ENCODE measurements around a stretch of chr15.

- PRO-cap, 3 experiments: peak in 1 of 3 experiments; most common plus-strand start chr15:84633320 (in 1); most common minus-strand start chr15:84633179 (in 1)
- RAMPAGE, long total RNA: no peak
These were observed 20.9 kb downstream of the WDR73 start for GRCh38 chr15:84633115-84633719.

DNA sequence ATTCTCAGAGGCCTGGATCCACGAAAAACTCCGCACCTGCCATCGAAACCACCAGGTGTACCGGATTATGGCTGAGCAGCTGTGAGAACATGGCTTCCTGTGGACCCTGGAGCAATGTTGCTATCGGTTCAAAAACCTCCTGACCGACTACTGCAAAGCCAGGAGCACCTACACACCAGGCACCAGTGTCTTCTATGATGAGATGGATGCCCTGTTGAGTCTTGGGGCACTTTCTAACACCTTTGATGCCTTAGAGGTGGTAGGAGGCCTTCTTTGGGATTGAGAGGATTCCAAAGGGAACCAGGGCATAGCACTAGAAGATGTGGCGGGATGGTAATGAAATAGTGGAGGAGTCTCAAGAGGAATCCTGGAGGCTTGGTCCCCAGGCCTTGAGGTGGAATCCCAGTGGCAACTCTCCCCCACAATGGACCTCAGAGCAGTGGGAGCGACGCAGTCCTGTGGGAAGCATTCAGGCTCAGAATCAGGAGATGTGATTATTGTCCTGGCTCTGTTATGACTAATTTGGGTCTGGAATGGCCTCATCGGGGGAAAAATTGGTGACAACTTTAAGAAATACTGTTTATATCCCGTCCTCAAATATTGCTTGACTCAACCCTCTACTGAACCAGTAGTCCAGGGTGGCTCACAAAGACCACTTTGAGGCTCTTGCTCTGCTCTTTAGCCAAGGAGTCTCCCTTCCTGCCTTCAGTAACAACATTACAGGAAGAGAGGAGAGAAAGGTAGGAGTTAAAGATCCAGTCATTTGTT is 14.1 kb downstream of the WDR73 start:
- PRO-cap, 3 experiments: no peak in any of the 3 experiments
- RAMPAGE, long total RNA: no peak

DNA sequence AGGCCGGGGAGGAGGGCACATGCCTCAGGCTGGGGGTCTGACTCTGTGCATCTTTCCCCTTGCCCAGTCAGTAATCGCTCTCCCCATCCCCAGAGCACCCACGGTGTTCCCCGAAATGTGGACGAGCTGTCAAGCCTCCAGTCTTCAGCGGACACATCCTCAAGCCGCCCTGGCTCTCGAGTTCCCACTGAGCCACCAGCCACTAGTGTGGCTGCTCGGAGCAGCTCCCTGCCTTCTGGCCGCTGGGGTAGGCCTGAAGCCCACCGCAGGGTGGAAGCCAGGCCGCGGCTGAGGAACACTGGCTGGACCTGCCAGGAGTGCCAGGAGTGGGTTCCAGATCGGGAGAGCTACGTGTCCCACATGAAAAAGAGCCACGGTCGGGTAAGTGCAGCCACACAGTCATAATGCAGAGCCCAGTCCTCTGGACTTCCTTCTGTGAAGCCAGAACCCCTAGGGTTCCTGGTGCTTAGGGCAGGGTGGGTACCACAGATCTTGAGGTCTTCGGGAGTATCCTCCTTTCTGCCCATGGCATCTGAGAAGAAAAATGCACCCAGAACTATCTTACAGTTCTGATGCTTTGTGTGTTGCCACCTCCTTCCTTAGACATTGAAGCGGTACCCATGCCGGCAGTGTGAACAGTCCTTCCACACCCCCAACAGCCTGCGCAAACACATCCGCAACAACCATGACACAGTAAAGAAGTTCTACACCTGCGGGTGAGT is 18.5 kb upstream of the ALPK3 start:
- PRO-cap, 3 experiments: no peak in any of the 3 experiments
- RAMPAGE, long total RNA: no peak

GRCh38 chr15:84817477-84817703 is 234 bp downstream of the ALPK3 start:
- PRO-cap, 3 experiments: no peak in any of the 3 experiments
- RAMPAGE, long total RNA: no peak

GRCh38 chr15:85097506-85098167 is 116.0 kb downstream of the PDE8A start:
- PRO-cap, 3 experiments: no peak in any of the 3 experiments
- RAMPAGE, long total RNA: no peak

- PRO-cap, 3 experiments: no peak in any of the 3 experiments
- RAMPAGE, long total RNA: no peak
These were observed 118.3 kb downstream of the PDE8A start for GRCh38 chr15:85099810-85100454.

GRCh38 chr15:85100997-85102060 is 119.7 kb downstream of the PDE8A start:
- PRO-cap, 3 experiments: no peak in any of the 3 experiments
- RAMPAGE, long total RNA: no peak

DNA sequence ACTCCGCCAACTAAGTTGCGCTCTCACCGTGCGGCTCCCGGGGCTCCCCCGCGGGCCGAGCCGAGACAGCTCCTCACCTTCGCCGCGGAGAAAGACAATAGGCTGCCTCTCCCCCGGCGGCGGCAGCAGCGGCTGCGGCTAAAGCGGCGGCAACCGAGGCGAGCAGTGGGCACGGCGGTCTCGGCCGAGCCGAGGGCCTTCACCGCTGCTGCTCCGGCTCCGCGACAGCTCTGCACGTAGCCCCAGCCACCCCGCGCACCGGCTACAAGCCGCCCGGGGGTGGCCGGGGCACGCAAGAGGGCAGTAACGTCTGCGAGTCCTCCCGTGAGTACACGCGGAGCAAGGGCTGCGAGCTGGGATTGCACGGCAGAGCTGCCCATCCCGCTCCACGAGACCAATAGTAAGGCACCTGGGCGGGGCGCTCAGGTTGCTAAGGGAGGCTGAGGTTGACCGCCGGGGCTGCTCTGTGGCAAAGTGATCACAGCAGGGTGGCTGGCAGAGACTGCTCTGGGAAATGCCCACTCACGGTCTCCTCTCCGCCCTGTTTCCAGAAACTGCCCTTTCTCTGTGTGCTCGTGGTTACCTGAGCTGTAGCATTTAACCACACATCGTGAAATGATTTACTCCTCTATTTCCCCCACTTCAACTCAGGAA is 145.8 kb upstream of the AKAP13 start:
- PRO-cap, 3 experiments: no peak in any of the 3 experiments
- RAMPAGE, long total RNA: no peak

GRCh38 chr15:85403936-85404447 is 23.6 kb downstream of the AKAP13 start:
- PRO-cap, 3 experiments: no peak in any of the 3 experiments
- RAMPAGE, long total RNA: no peak

DNA sequence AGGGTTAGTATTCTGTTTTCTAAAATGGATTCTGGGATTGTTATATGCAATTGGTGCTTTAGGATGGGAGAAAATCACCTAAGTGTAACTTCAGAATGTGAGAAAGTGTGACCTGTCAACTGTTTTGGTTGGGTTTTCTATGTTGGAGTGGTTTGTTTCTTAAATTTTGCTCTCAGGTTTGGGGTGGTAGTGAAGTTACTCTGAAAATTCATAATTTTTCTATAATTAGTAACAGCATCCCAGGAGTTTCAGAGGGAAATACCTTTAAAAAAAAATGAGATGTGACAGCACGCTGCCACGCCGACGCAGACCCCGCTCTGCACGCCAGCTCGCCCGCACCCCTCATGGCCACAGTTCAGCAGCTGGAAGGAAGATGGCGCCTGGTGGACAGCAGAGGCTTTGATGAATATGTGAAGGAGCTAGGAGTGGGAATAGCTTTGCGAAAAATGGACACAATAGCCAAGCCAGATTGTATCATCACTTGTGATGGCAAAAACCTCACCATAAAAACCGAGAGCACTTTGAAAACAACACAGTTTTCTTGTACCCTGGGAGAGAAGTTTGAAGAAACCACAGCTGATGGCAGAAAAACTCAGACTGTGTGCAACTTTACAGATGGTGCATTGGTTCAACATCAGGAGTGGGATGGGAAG is 34.6 kb downstream of the AKAP13 start:
- PRO-cap, 3 experiments: no peak in any of the 3 experiments
- RAMPAGE, long total RNA: no peak

GRCh38 chr15:85474782-85475326 is 94.5 kb downstream of the AKAP13 start:
- PRO-cap, 3 experiments: no peak in any of the 3 experiments
- RAMPAGE, long total RNA: no peak

- PRO-cap, 3 experiments: no peak in any of the 3 experiments
- RAMPAGE, long total RNA: no peak
These were observed 120.3 kb downstream of the AKAP13 start for GRCh38 chr15:85500573-85501136.

DNA sequence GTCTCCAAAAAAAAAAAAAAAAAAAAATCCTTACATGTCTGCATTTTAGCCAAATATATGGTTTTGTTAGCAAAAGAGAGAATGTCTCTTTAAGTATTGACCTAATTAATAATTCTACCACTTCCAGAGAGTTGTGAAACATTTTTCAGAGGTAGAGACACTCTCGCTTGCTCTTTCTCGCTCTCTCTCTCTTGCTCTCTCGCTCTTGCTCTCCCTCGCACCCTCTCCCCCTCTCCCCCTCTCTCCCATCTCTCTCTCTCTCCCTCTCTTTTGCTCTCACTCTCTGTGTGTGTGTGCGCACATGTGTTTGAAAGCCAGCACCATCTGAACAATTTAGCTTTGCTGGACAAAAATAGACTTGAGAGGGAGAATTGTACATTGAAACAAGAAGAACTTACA is 124.3 kb downstream of the AKAP13 start:
- PRO-cap, 3 experiments: no peak in any of the 3 experiments
- RAMPAGE, long total RNA: no peak

GRCh38 chr15:85589771-85590445 is 204.8 kb downstream of the KLHL25 start:
- PRO-cap, 3 experiments: no peak in any of the 3 experiments
- RAMPAGE, long total RNA: no peak

DNA sequence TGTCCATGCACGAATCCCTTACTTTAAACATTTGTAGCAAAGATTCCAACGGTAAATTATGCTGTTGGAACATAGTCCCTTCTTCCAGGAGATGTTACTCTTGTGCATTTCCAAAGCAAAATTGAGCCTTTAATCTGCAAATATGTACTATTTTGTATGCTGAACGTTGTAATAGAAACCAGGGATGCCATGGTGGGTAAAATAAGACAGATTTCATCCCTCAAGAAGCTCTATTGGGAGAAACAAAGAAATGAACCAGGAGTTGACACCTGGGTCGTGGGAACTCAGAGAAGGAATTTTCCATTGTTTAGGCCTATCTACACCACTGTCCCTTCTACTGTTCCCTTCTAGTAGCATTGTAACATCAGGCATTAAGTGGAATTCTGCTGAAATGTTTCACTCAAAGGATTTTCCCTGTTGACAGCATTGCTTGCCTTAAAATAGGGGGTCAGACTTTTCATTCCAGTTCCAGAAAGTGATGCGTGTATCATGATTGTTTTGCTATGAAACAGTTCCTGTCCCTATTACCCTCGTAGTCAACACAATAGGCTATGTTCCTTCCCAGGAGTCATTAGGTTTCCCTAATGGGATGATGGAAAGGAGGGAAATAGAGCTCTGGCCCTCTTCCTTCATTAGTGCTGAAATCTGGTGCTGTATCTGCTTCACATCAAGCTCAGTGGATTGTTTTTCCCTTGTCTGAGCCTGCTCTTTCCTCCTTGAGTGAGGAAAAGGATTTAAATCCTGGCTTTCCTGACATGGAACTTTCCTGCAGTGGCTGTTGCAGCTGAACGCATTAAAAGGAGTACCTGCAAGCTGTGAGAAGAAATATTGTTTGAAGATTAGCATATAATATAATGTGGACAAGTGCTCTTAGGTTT is 196.0 kb downstream of the KLHL25 start:
- PRO-cap, 3 experiments: no peak in any of the 3 experiments
- RAMPAGE, long total RNA: no peak

GRCh38 chr15:85620656-85621104 is 174.0 kb downstream of the KLHL25 start:
- PRO-cap, 3 experiments: no peak in any of the 3 experiments
- RAMPAGE, long total RNA: no peak

DNA sequence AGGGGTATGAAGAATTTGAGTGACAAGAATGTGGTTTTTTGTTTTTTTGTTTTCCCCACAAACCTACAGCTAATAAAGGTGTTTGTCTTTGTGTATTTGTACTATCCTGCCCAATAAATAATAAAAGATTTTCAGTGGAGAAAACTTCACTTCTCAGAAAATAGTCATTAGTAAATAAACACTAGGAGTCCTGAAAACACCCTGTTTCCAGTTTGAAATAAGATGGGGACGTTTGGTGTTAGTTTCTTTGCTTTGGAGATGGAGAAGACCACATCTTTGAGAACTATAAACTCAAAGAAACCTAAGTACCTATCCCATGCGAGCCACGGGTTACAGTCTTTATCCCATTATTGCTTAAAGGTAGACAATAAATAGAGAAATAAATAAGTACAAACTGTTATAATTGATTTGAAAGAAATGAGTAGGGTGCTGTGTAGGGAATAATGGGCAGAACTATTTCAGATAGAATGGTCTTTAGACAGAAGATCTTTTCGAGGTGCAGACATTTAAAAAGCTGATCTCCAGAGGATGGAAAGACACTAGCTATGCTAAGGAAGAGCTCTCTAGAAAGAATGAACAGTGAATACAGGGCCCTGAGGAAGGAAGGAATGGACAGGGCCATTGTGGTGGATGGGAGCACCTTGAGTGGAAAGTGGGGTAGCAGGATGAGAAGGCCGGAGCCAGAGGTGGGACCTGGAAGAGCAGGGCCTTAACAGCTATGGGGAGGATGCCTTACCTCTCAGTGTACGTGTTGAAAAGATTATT is 172.7 kb downstream of the KLHL25 start:
- PRO-cap, 3 experiments: no peak in any of the 3 experiments
- RAMPAGE, long total RNA: no peak

DNA sequence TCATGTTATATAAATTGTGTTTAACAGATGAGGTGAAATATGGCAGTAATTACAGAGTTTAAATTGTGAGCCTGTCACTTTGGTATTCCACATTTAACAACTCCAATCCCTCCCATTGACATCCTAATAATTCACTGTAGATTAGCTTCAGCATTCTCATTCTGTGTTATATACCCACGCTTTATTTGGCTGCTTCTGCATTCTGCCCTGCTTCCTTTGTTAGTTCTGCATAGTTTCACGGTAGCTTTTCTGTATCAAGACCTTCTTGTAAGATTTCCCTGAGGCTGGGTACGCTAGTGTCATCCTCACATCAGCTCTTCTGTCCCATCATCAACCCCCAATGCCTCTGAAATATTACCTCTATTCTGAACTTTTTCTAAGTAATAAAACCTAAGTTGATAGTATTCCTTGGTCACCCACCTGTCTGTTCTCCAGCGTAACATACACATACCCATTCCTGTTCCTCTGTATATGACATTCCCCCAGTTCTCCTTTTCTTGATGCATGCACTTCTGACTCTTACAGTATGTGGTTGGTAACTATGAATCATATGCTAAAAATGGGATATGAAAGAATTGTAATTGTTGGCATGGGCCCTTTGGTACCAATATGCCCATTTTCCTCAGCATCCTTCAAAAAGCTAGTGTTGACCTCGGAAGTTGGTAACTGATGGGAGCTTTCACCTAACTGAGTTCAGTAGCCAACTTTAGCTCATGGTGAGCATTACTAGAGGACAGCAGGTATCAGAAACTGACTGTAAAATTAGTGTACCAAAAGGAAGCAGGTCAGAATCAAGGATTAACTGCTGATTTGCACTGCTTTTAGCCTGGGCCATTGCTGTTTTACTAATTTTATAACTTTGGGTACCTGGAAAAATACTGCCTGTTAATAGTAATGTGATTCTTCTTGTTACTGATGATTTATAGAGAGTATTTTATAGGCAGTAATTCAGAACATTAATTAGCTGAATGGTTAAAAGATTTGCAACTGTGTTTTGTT is 171.1 kb downstream of the KLHL25 start:
- PRO-cap, 3 experiments: no peak in any of the 3 experiments
- RAMPAGE, long total RNA: no peak

- PRO-cap, 3 experiments: no peak in any of the 3 experiments
- RAMPAGE, long total RNA: no peak
These were observed 69.7 kb downstream of the KLHL25 start for GRCh38 chr15:85724832-85725590.

- PRO-cap, 3 experiments: no peak in any of the 3 experiments
- RAMPAGE, long total RNA: no peak
These were observed 48.7 kb downstream of the KLHL25 start for GRCh38 chr15:85745959-85746473.

Measured in cerebellum (tissue), 5 donors.